Measurements from ENCODE around the gene MRPL3.

GRCh38 chr3:129452150-129453161 lies 12.4 kb downstream of the IFT122 start:
- RAMPAGE, long total RNA = no peak
- RRBS = no CpG with 5 or more reads among the region's 4 CpGs

DNA sequence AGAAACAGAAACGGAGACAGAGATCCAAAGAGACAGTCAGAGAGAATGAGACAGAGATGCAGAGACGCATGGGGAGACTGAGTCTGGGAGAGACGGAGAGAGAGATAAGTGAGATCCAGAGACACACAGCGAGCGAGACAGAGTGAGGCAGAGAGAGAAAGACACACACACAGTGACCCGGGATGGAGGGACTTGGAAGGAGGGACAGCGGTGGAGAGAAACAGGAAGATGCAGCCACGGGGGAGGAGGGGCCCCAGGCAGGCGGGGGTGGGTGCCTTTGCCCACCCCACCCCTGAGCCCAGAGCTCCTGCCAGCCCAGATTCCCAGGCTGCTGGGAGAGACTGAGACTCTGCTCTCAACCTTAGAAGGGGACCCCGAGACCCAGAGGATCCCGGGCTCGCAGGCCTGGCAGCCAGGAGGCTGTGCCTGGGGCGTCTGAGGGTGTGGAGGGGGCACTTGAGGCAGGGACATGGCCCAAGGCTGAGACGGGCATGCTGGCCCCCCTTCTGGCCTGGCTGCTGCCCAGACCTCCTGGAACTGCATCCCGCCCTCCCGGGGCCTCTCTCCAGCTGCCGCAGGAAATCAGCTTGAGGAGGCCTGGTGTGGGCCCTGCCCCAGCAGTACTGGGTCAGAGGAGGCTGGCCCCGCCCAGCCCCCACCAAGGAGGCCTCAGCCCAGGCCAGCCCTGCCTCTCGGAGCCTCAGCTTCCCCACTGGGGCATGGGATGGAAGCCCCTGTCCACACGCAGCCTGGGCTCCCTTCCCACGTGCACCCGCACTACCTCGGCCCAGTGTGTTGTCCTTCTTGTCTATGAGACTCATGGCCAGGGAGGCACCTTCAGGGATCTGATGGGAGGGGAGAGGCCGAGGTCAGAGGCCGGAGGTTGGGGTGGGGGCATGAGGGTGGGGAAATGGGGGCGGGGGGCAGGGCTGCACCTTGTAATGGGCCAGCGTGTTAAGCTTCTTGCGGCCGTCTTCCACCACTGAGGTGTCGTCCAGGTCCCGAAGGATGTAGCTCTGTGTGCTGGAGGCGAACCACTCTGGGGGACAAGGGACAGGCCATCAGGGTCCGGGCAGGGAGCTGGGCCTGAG lies 18.2 kb downstream of the H1-8 start:
- RAMPAGE, long total RNA = no peak
- RRBS = no CpG with 5 or more reads among the region's 33 CpGs

DNA sequence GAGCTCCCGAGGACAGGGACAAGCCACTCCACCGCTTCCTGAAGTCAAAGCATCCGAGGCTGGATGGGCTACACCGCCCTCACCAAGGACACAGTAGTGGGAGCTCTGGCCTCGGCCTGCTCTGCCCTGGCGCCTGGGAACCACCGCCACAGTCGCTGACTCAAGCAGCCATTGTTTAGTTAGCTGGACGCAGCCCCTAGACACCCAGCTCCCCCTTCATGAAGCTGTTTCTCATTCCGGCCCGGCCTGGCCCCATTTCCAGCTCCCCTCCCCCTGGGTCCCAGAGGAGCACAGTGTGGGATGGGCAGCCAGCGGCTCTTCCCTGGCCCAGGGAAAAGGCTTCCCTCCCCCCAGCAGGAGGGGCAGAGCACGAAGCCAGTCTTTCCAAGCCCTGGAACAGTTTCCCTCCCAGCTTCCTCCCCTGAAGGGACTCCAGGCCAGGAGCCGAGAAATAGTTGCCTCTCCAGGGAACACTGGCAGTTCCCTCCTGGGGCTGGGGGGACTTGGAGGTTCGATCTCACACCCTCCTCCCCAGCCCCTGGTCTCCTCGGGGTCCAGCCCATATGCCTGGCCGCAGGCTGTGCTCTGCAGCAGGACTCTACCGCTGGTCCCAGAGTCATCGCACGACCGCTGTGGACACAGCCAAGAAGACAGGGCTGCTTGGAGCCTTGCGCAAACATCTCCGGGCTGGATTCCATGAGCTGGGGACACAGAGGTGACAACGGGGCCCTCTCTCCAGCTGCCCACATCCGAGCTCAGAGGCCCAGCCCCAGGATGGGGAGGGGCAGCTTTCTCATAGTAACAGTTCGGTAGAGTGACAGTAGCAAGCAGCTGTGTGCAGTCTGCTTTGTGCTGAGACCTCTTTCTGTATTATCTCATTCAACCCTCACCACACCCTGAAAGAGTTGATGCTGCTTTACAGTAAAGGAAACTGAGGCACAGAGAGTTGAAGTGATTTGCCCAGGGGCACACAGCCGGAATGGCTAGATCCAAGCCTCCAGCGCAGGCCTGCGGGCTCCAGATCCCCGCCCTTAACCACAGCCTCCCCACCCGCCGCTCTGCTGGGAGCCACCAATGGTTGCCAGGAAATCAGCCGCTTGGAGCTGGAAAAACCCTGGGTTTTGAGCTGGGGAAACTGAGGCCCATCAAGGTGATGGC lies 9.9 kb downstream of the PLXND1 start:
- RAMPAGE, long total RNA = no peak
- RRBS = no CpG with 5 or more reads among the region's 33 CpGs

DNA sequence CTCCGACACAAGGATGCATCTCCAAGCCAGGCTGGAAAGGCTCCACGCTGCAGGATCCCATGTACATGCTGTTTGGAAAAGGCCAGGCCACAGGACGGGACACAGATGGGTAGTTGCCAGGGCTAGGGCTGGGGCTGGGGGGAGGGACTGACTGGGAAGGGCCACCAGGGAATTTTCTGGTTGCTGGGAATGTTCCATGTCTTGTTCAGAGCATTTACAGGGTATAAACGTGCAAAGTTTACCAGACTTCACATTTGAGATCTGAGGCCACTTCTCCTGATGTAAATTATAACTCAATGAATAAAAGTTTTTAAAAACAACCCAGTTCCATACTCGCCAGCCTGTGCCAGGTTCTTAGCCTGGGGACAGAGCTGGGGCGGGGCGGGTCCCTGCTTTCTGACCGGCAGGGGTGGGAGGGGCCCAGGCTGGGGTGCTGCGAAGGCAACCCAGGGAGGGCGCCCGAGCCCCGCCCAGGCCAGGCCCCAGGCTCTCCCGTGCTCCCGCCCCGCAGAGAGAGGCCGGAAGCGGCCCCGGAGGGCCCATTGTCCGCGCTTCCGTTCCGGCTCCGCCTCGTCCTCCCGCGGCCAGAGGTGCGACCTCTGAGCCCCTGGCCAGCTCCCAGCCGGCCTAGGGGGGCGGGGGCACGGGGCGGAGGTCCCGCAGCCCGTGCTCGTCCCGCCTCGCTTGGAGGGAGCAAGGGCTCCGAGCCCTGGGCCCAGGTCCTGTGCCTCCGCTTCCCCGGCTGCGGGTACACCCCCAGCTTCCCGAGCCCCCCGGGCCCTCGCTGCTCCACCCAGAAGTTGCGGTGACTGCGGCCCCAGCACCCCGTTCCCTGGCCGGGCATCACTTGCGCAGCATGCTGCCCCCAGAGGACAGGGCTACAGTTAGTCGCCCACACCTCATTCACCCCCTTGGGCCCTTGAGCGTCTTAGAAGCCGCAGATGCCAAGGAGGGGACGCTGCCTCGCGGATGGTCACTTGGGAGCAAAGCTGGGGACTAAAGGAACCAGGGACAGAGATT lies 20.2 kb upstream of the PLXND1 start:
- RAMPAGE, long total RNA = no peak
- RRBS = 1% methylated on average over 15 of the region's 54 CpGs

DNA sequence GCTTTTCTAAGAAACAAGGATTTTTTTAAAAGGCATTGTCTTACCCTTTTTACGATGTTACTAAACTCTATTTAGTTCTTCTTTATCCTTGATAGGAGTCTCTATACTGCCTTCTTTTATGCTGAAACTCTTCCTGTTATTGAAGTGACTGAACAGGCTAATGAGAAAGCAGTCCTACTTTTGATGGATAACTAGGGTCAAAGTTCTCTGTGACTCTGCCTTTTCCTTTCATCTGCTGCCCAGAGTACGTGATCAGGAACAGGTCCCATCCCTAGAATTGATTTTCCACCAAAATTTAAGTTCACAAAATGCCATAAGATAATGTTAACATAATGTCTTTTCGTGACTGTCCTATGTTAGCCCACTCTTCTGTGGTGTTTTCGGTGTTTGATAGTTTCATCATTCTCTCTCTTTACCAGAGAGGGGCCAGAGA lies 50.2 kb upstream of the PLXND1 start:
- RAMPAGE, long total RNA = no peak
- RRBS = no CpG with 5 or more reads among the region's 4 CpGs

- RAMPAGE, long total RNA = no peak
- RRBS = no CpG with 5 or more reads among the region's 5 CpGs
These were observed 92.8 kb upstream of the PLXND1 start for GRCh38 chr3:129699252-129699793.

DNA sequence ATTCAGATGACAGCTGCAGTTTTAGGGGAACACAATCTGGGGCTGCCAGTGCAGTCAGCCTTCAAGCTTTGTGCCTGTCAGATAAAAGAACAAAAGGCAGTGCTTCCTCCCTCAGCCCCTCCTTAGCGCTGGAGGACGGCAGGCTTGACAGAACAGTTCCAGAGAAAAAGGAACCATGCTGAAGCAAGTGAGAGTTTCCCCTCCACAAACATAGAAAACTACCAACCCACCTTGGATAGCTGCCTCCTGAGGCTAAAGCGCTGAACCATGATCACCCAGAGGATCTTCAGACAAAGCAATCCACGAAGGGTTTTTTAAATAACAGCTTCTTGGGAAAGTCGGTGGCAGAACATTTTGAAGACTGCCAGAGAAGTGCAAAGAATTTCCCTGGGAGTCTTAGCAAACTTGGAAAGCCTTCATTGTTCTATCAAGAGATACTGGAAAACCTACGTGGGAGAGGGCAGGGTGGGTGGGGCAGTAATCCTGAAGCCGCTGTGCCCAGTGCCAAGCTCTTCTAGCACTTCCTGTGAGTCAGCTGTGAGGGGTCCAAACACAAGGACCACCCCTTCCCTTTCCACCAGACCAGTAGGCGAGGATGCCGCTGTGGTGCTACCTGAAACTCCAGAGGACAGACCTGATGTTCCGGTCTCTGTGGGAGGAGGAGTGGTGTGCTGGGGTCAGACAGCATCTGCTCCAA lies 99.3 kb downstream of the TMCC1 start:
- RAMPAGE, long total RNA = start-site peak on the minus strand centred at position 472 of the sequence, 95 bp wide, 102 and 89 reads in 2 replicates
- RRBS = no CpG with 5 or more reads among the region's 10 CpGs

DNA sequence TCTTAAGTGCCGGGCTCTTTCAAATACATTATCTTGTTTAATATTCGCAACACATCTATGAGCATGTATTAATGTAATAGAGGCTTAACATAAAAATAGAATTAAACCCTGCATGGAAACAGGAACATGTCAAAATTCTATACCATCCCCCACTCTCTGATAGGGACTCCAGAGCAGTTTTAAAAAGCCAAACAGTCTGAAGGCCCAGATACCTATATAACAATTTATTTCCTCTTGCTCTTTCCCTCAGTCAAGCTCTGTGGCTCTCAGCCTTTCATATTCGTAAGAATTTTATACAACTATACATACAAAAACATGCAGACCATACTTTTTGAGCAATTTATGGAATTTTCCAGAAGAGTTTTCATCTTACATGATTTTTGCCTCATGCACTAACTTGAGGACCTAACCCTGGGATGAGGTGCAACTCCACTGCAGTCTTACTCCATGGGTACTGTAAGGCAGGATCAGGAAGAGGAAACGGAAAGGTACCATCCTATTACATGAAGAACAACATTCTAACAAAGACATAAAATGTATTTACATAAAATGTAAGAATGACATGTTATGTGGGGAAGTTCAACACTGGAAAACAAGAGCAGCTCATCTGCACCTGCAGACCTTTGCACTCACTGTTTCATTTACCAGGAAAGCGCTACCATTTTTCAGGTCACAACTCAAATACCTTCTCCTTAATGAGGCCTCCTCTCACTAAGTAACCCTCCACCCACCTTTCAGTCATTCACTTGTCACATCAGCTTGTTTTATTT lies 2.9 kb downstream of the TMCC1 start:
- RAMPAGE, long total RNA = no peak
- RRBS = no CpG with 5 or more reads among the region's 5 CpGs

DNA sequence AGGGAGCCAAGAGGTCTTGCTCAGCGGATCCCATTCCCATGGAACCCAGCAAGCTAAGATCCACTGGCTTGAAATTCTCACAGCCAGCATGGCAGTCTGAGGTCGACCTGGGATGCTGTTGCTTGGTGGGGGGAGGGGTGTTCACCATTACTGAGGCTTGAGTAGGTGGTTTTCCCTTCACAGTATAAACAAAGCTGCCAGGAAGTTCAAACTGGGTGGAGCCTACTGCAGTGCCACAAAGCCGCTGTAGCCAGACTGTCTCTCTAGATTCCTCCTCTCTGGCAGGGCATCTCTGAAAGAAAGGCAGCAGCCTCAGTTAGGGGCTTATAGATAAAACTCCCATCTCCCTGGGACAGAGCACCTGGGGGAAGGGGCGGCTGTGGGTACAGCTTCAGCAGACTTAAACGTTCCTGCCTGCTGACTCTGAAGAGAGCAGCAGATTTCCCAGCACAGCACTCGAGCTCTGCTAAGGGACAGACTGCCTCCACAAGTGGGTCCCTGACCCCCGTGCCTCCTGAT lies 15.7 kb downstream of the NEK11 start:
- RAMPAGE, long total RNA = no peak
- RRBS = no CpG with 5 or more reads among the region's 7 CpGs

DNA sequence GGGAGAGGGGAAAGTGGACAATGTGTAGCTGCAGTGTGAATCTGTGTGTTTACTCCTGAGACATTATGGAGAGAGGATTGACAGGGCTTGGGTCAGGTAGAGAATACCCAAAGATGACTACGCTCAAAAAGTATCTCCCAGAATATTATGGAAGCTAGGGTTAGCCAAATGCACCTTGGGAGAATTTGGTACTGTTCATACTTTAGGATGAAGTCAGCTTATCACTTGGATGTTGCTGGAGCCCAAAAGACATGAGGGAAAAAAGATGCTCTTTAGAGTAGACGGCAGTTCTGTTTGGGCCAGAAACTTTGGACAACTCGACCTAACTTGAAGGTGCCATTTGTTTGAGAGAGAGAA lies 54.8 kb downstream of the NEK11 start:
- RAMPAGE, long total RNA = no peak
- RRBS = no CpG with 5 or more reads among the region's 3 CpGs

GRCh38 chr3:131217385-131217892 lies 164.1 kb upstream of the NUDT16 start:
- RAMPAGE, long total RNA = no peak
- RRBS = no CpG with 5 or more reads among the region's 6 CpGs

DNA sequence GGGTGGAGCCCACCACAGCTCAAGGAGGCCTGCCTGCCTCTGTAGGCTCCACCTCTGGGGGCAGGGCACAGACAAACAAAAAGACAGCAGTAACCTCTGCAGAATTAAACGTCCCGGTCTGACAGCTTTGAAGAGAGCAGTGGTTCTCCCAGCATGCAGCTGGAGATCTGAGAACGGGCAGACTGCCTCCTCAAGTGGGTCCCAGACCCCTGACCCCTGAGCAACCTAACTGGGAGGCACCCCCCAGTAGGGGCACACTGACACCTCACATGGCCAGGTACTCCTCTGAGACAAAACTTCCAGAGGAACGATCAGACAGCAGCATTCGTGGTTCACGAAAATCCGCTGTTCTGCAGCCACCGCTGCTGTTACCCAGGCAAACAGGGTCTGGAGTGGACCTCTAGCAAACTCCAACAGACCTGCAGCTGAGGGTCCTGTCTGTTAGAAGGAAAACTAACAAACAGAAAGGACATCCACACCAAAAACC lies 49.6 kb upstream of the NUDT16 start:
- RAMPAGE, long total RNA = no peak
- RRBS = no CpG with 5 or more reads among the region's 8 CpGs

DNA sequence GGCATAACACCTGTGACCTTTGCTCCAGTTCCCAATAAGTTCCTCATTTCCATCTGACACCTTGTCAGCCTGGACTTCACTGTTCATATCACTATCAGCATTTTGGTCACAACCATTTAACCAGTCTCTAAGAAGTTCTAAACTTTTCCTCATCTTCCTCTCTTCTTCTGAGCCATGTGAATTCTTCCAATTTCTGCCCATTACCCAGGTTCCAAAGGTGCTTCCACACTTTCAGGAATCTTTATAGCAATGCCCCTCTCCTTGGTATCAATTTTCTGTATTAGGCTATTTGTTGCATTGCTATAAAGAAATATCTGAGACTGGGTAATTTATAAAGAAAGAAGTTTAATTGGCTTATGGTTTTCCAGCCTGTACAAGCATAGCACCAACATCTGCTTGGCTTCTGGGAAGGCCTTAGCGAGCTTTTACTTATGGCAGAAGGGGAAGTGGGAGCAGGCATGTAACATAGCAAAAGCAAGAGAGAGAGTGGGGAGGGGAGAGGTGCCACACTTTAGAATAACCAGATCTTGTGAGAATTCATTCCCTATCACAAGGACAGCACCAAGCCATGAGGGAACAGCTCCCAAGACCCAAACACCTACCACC lies 37.2 kb upstream of the NUDT16 start:
- RAMPAGE, long total RNA = no peak
- RRBS = no CpG with 5 or more reads among the region's 1 CpG

DNA sequence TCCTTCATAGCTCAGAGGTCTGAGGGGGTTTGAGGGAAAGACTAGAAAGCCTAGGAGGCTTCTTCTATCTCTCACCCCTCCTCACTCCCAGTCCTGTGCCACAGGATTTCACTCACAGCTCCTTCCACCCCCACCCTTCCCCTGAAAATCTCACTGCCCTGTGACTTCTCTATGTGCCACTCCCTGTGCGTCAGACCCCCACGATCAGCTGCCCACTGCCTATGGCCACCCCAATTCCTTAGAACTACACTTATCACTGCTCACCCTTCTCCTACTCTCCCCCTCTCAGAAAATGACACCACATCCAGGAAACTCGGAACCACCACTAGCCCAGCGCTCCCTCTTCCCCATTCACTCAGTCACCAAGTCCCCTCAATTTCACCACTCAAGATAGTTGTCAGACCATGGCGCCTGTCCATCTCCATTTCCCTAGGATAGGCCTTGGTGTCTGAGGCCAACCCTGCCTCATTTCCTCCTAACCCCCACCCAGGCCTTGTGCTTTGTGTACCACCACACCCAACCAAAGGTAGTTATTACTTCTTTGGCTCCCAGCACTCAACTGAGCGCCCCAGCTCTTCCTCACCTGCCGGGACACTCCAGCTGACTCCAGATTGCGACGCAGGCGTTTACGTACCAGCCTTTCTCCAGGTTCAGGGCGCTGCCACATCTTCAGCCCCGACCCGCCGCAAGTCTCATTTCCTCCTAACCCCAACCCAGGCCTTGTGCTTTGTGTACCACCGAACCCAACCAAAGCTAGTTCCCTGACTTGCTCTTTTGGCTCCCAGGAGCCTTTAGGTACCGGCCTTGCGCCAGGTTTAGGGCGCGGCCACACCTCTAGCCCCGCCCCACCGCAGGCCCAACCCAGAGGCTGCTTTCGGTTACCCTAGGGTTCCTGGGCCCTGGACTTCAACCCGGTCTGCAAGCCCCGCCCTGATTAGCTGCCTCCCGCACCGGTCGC lies 596 bp upstream of the NUDT16 start:
- RAMPAGE, long total RNA = start-site peak on the minus strand centred at position 809 of the sequence, 53 bp wide, 5 and 6 reads in 2 replicates
- RRBS = no CpG with 5 or more reads among the region's 28 CpGs

GRCh38 chr3:131383937-131384694 lies 2.5 kb downstream of the NUDT16 start:
- RAMPAGE, long total RNA = no peak
- RRBS = no CpG with 5 or more reads among the region's 5 CpGs

- RAMPAGE, long total RNA = start-site peak on the minus strand at chr3:131502855-131502972, 895 and 691 reads in 2 replicates
- RRBS = under 1% methylated on average over 7 of the region's 49 CpGs
These were observed at the start of gene MRPL3 for GRCh38 chr3:131502470-131503297. MRPL3 (minus strand) TSS chr3:131502971.

- RAMPAGE, long total RNA = no peak
- RRBS = no CpG with 5 or more reads among the region's 2 CpGs
These were observed 1.1 kb upstream of the NPHP3 start for GRCh38 chr3:132723327-132723604.

DNA sequence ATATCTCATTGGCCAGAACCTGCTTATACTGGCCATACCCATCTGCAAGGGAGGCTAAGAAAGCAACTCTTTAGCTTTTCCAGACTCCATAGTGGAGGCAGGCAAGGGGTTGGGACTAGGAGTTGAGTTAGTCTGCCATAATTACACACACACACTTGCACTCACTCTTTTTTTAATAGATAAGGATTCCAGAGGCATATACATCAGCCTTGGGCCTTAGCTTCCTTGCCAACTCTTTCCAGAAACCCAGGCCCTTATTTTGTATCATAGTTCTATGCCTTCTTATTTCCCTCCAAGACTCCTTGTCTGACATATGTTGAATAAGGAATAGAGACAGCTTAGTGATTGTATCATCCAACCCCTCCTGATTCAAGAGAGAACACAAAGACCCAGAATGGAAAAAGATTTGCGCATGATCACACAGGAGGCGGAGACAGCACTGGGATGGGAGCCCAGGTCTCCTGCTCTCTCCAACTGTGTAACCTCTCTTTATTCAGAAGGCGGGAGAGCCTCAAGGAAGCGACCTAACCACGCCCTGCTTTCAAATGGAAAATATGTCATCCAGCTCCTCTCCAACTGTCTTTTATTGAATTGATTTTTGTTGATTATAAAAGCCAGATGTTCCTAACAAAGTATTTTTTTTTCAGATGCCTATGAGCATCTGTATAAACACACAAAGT lies 74.2 kb downstream of the BFSP2 start:
- RAMPAGE, long total RNA = no peak
- RRBS = no CpG with 5 or more reads among the region's 5 CpGs

DNA sequence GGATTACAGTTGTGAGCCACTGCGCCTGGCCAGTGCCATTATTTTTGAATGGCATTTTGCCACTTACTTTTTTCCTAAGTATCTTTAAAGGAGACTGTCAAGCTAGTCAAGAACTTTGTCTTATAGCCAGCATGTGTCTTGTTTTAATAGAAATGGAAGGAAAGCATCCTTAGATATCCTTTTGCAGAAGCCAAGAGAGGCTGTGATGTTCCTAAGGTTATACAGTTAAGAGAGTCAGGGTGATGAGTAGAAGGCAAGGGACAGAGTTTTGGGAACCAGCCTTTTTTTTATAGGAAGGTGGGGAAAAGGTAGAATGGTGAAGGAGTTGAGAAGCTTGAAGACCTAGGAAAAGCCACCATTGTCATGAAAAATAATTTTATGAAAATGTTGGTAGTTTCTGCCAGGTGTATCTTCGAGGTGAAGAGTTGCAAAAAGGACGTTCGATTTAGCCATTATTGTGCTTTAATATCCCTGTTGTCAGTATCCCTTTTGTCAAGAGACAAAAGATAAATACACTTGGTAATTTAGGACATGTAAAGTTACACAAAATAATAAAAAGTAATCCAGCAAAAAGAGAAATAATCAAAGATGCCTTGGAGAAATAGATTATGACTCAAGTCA lies 9.0 kb downstream of the CDV3 start:
- RAMPAGE, long total RNA = no peak
- RRBS = no CpG with 5 or more reads among the region's 4 CpGs

DNA sequence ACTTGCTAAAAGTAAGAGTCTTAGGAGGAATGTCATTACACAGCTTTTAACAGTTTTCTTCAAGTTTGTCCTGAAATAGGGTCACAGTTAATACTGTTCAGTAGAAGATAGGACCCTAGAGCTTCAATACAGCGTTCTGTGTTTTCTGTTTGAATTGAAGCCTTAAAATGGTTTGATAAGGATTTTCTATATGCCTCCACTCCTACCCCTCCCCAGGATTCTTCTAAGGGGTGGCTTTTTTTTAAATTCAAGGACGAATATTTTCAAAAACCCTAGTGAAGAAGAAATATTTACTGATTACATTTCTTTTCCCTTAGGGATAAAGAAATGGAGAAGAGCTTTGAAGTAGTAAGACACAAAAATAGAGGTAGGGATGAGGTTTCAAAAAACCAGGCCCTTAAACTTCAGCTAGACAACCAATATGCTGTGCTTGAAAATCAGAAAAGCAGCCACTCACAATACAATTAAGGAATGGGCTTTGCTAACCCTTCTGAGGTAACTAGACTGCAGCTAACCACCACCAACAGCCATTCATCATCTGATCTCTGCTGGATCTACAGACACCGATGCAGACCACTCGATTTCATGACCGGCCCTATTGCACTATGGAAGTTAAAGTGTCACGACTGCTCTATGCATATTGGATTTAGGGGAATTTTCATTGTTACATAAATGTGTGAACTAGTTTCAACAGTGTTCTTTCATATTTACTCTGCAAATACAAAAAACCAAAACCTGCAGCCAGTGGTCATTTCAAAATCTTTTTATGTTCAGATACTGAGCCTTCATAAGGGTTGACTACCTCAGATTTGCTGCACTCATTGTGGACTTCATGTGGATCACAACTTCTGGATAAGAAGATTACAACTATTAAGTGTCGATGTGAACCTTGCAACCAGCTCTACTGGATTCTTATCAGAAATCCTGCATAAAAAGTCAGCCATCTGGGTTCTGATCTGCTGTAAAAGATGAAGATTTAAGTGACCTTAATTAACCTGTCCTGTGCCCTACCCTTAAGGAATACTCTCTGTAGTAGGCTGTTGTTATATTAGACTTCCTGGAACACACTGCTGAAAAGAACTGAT lies 14.4 kb downstream of the CDV3 start:
- RAMPAGE, long total RNA = no peak
- RRBS = no CpG with 5 or more reads among the region's 7 CpGs

Measured in kidney epithelial cell (primary cell).